ENCODE results near the genes SLC39A13, PSMC3, NUP160 and PTPRJ.

GRCh38 chr11:47186491-47186857, 240 bp upstream of the PACSIN3 start:
- PRO-cap, result bidirectional peak, plus-strand start at chr11:47186533, minus-strand start at chr11:47186416; bidirectional peak, plus-strand start at chr11:47186586, minus-strand start at chr11:47186569

DNA sequence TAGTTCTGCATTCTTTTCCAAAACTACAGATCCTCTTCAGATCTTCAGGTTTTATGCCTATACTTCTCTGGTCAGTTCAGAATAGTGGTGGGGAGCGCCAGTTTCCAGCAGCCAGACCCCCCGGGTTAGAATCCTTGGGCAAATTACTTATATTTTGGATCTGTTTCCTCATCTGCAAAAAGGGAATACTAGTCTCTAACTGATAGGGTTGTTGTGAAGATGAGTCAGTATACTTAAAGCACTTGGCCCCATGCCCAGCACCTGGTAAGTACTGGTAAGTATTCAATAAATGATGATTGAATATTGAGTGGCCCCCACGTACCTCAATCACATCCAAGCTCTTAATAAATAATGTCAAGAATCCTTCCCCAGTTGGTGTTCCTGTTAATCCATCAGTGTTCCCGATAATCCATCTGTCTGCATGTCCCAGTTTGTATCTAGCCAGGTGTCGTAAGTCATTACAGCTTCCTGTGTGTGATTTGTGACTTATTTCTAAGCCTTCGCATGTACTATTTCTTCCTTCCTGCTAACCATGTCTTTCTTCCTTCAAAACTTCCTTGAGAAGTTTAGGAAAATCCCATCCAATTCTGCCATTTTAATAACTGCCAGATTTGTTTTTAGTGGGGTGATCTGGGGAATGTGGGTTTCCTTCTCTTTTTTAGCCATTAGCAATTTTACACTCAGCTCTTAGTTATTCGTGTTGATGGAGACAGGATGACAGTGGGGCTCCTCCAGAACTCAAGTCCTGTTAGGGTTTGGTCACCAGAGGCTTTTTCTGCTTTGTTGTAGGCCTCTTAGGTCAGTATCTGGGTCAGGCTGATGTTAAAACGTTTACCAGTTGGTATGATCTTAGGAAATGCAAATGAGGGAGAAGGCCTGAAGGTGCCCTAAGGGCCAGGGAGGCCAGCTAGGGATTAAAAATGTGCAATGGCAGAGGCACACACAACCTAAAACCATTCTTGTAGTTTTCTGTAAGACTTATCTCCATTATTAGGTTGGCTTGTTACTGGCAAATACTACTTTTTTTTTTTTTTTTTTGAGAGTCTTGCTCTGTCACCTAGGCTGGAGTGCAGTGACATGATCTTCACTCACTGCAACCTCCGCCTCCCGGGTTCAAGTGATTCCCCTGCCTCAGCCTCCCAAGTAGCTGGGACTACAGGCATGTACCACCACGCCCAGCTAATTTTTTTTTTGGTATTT, 11.8 kb downstream of the ACP2 start:
- PRO-cap, result no peak

DNA sequence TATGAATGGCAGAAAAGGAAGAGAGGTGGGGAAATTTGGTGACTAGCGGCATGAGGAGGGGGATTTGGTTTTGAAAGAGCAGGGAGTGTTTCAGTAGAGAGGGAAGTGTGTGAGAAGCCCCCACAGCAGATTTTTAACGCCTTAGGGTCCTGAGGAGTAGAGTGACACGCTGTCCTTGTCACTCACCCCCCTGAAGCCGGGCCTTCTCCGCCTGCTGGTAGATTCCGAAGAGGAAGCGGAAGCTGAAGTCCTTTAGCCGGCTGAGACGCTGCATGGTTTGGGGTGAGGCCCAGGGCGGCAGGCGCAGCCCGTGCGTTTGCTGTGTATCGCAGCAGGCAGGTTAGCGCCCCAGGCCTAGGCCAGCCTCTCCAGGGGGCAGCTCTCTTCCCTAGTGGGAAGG, 4.1 kb downstream of the ACP2 start:
- PRO-cap, result no peak

DNA sequence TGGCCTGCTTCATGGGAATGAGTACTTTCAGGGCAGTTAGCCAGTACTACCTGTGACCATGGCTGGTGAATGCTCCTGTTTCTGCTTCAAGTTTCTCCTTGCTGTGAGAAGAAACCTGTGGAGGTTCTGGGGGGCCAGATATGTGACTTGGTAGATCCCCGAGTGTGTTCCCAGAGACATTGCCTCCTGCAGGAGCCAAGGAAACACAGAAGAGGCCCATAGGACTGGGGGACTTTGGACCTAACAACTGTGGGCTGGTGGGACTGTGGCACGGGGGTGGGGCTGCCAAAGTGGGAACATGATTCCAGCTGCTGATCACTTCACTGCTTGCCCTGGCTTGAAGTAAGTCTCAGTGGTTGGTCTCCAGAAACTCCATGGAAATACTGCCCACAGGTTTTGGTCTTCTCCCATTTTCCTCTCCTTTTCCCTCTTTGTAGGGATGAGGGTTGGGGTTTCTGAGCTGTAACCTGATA, 4.1 kb upstream of the NR1H3 start:
- PRO-cap, result no peak

GRCh38 chr11:47268759-47269263, 11.0 kb downstream of the NR1H3 start:
- PRO-cap, result bidirectional peak, plus-strand start at chr11:47269369, minus-strand start at chr11:47269085

DNA sequence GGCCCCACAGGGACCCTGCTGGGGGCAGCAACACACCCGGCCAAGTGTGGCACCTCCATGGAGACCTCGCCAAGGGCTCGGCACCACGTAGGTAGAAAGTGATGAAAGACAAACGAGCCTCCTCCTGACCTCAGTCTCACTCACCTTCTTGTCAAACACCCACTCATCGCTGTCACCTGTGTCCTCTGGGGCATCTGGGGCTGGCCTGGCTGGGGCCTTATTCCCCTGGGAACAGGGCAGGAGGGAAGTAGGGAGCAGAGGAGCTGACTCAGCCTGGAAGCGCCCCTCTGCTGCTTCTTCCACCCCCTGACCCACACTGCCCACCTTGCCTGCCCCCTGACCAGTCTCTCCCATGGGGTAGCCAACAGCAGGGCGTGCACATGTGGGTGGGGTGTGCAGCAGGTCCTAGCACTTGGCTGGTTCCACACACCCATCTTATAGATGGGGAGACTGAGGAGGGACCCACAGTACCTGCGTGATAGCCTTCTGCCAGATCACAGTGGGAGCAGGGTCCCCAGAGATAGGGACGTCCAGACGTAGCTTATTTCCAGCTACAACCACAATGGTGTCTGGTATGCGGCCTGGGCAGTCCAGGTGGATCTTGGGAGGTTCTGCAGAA, 13.2 kb downstream of the MYBPC3 start:
- PRO-cap, result no peak

DNA sequence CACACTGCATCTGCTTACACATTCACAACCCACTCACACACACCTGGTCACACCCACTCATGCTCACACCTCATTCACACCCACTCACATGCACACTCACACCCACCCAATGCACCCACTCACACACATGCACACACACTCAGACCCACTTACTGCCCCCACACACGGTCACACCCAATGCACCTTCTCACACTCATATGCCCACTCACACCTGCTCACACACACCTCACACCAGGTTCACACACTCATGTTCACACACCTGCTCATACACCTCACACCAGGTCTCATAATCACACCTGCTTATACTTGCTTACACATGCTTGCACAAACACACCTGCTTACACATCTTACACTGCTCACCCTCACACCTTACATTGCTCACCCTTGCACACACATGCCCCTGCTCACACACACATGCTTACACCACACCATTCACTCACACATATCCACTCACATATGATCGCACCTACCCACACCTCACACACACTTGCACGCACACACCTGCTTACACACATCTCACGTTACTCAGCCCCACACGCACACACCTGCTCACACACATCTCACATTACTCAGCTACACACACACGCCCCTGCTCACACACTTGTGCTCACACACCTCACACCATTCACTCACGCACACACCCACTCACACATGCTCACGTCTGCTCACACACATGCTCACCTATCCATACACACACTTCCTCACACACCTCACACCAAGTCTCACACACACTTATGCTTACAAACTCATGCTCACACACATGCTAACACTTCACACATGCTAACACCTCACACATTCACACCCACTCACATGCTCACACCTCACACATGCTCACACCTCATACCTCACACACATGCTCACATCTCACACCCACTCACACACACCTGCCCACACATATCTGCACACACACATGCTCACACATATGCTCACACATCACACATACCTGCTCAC, 4.1 kb upstream of the MYBPC3 start:
- PRO-cap, result no peak

GRCh38 chr11:47392778-47393742, 14.7 kb upstream of the SPI1 start:
- PRO-cap, result no peak

- PRO-cap, result no peak
These were observed 14.4 kb upstream of the SLC39A13 start for GRCh38 chr11:47393743-47394690.

- PRO-cap, result no peak
These were observed 12.8 kb upstream of the SLC39A13 start for GRCh38 chr11:47395535-47396142.

GRCh38 chr11:47407669-47408782, at the start of gene SLC39A13:
SLC39A13 (plus strand) TSS chr11:47408590.
- PRO-cap, result bidirectional peak, plus-strand start at chr11:47408165, minus-strand start at chr11:47408202; bidirectional peak, plus-strand start at chr11:47408590, minus-strand start at chr11:47408318

- PRO-cap, result bidirectional peak, plus-strand start at chr11:47426221, minus-strand start at chr11:47426250; bidirectional peak, plus-strand start at chr11:47426648, minus-strand start at chr11:47426473
These were observed at the start of gene PSMC3 for GRCh38 chr11:47425759-47426526. PSMC3 (minus strand) TSS chr11:47426439.

DNA sequence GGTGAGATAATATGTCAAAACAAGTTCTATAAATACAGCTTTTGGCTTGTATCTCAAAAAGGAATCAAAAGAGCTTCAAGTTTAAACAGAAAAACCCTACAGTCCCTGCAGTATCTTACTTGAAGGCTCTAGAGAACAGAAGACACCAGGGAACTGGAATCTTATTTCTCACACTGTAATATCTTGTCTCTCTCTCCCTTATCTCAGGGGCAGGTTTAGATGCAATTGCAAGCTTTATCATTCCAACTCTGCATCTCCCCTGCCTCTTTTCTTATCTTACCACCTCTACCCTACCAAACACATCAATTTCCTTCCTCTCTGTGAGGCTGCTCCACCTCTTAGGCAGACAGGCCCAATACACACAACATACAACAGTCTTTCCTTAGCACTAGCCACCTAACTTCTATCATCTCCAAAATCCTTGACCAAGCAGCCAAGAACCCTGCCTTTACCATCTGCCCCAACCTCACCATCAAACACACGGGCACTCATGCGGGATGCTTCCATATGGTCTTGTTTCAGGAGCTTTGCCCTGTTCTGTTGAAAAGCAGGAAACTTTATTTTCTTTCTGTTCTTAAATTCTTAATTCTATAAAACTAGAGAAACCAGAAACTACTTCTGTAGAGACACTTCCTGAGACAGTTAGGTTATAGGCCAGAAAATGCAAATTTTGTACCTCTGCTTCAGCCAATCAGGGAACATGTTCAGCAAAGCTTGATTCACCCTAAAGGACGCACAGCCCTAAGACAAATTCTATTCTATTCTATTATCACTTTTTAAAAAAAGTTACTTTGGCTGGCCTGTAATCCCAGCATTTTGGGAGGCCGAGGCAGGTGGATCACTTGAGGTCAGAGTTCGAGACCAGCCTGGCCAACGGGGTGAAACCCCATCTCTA, 34.3 kb downstream of the CELF1 start:
- PRO-cap, result no peak

DNA sequence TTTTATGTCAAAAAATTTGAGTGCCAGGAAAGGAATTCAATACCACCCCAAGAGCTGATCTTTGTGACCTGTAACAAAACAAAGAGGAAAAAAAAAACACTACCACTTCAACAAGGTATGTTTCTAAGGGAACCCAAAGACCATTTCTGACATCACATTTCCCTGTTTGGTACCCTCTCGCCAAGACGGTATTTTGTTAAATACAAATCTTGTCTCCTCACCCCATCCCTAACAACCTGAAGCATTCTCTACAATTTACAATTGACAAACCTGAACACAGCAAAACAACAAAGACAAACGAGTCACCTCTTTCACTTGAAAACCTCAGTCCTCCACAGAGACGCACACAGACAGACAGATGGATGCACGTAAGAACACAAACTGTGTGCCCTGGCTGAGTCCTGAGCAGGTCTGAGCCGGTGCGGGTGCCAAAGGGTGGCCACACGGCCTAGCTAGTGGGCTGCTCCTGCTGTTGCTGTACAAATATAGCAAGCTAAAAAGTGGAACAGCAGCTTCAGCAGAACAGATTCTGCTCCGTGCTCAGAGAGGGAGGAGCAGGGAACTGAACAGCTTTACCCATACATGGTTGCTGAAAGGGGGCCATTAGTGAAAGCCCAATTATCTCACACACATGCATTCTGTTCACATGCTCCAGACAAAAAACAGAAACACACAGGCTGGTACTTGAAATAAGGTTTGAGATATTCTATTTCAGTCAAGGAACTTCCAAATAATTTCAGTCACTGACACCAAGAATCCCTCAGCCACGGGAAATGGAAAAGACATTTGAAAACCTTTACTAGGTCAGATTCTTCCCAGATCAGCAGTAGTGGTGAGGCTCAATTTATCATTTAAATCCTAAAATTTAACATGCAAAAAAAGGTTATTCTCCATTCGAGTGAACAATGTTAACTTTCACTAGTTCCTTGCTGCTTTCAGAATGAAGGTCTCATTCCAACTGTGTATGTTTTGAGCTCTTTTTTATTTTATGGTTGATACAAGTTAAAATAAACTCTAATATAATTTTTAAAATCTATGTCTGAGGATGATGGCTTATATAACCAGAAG, 28.4 kb downstream of the CELF1 start:
- PRO-cap, result bidirectional peak, plus-strand start at position 397 of the sequence, minus-strand start at position 413 of the sequence; bidirectional peak, plus-strand start at position 654 of the sequence, minus-strand start at position 457 of the sequence

- PRO-cap, result no peak
These were observed 10.5 kb upstream of the AGBL2 start for GRCh38 chr11:47725583-47726190.

GRCh38 chr11:47848195-47849040, at the start of gene NUP160:
NUP160 (minus strand) TSS chr11:47848350.
- PRO-cap, result bidirectional peak, plus-strand start at chr11:47848377, minus-strand start at chr11:47848330; bidirectional peak, plus-strand start at chr11:47848635, minus-strand start at chr11:47848549; unidirectional peak, minus-strand start at chr11:47848814

DNA sequence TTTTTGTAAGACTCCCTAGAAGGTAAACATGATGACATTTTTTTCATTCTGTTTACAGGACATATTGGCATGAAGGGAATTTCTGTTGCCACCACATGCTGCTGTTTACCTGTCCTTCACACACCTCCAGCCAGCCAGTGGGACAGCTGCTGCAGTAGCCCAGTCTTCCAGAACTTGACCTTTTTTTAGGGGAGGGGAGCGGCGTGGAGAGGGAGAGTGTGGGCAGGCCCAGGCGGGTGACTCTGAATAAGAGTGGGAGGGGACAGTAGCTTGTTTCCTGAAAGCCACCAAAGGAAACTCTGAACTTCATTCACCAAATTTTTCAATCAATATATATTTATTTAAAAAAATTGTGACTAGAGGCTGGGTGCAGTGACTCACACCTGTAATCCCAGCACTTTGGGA, 55.9 kb upstream of the PTPRJ start:
- PRO-cap, result no peak

GRCh38 chr11:47980073-47981033, at the start of gene PTPRJ:
PTPRJ (plus strand) TSS chr11:47980559.
- PRO-cap, result bidirectional peak, plus-strand start at chr11:47980571, minus-strand start at chr11:47980498; bidirectional peak, plus-strand start at chr11:47980748, minus-strand start at chr11:47980820

- PRO-cap, result no peak
These were observed 36.7 kb downstream of the PTPRJ start for GRCh38 chr11:48017082-48017534.

- PRO-cap, result no peak
These were observed 8.0 kb downstream of the OR4S1 start for GRCh38 chr11:48313997-48314527.

All from neuron (in vitro differentiated cells).